AG04450 (cell line): ENCODE results near the genes RBM15B, GPR62 and NEK4.

- CAGE, long polyA plus RNA: no peak
- RRBS: no CpG with 5 or more reads among the region's 3 CpGs
Observed at GRCh38 chr3:51024533-51025204, 349.9 kb downstream of the DOCK3 start.

GRCh38 chr3:51391222-51391422 lies at the start of gene RBM15B:
Gene RBM15B (plus strand): TSS chr3:51391285.
- CAGE, long polyA plus RNA: no peak
- RRBS: 4% methylated on average over 15 of the region's 34 CpGs

DNA sequence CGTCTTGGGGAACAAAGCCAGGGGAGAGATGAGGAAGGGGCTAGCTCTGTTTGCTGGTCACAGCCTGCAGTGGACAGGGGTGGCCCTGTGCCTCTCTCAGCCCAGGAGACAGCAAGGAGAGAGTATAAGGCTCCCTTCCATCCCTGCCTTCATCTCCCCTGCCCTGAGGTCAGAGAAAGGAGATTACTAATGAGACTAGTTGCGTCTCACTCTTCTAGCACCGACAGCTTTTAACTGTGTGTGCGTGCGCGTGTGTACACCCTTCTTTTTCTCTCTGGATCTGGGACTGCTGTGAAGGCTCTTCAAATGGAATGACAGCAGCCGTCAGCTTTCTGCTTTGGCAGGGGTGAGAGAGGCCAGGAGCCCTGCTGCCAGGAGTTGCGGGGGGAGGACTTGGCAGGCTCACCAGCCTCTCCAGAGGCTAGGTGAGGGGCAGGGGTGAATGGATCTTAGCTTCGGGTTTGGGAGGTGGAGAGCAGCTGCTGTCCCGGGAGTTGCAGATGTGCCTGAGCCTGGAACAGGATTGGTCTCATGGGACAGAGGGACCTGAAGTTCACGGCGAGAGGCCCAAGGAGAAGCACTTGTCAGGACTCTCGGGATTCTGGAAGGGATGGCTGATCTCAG lies 16.4 kb downstream of the TEX264 start:
- CAGE, long polyA plus RNA: no peak
- RRBS: no CpG with 5 or more reads among the region's 13 CpGs

DNA sequence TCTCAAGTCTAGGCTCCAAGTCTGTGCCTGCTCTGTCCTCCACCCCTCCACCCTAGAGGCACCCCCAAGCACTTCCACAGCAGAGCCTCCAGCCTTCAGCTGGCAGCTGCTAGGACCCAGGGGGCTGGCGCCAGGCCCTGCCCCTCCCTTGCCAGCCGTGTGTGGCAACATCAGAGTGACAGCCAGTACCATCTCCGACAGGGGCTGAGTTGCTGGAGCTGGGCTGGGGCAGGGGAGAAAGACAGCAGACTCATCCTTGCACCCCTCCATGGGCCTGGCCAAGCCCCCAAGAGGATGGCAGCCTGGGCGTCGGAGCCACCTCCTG lies at the start of gene GPR62:
Gene GPR62, plus strand, starts transcription at position 185 of the 325 bp plus-strand sequence.
- CAGE, long polyA plus RNA: no peak
- RRBS: no CpG with 5 or more reads among the region's 5 CpGs

GRCh38 chr3:52040936-52041545 lies 15.3 kb downstream of the DUSP7 start:
- CAGE, long polyA plus RNA: no peak
- RRBS: no CpG with 5 or more reads among the region's 7 CpGs

- CAGE, long polyA plus RNA: no peak
- RRBS: 0% methylated on average over 5 of the region's 16 CpGs
Observed at GRCh38 chr3:52153283-52154058, 752 bp downstream of the POC1A start.

DNA sequence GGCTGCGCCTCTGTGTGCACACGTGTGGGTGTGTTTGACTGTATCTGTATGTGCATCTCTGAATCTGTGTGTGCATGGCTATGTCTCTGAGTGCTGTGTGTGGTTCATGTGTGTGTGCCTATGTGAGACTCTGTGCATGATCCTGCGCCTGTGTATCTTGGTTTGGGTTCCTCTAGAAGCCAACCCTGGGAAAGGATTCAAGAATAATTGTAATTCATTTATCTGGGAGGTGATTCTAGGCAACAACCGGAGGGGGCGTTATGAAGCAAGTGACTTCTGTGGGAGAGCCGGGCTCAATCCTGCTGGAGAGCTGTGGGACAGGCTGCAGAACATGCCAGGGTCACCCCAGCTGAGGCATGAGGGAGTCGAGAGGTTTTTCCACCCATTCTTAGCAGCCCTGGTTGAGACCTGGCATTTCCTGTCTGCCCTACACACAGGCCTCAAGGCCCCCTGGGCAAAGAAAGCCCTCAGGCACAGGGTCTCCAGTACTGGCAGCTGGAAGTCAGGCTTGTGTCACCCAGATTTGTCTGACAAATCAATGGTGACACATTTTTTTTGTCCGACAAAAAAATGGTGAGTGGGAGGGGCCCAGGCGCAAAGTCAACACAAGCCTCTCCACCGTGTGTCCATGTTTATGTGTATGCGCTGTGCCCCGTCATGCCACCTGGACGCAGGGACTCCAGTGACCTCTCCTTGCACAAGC lies 21.1 kb upstream of the ALAS1 start:
- CAGE, long polyA plus RNA: no peak
- RRBS: 52% methylated on average over 2 of the region's 13 CpGs

DNA sequence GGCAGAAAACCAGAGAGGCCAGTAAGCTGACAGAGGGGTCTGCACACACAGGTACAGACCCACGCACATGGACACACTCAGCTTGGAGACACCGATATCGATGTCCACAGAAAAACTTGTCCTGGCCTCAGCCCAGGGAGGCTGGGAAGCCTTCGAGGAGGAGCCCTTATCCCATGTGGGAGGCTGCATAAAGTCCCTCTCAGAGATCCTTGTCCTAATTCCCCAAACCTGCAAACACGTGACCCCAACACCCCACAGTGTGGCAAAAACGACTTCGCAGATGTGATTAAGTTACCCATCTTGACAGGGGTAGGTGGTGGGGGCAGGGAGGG lies 2.2 kb upstream of the TLR9 start:
- CAGE, long polyA plus RNA: no peak
- RRBS: no CpG with 5 or more reads among the region's 7 CpGs

GRCh38 chr3:52240016-52240860 lies 1.3 kb upstream of the TWF2 start:
- CAGE, long polyA plus RNA: no peak
- RRBS: no CpG with 5 or more reads among the region's 3 CpGs

DNA sequence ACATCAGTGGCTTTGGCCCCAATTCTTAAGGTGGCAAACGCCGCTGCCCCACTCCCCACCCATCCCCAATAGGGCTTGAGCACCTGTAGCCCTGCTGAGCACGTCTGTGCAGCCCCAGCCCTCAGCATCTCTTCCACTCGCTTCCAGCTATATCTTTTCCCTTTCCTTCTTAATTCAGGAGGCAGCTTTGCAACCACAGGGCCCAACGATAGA lies 9.1 kb downstream of the PPM1M start:
- CAGE, long polyA plus RNA: no peak
- RRBS: no CpG with 5 or more reads among the region's 5 CpGs

DNA sequence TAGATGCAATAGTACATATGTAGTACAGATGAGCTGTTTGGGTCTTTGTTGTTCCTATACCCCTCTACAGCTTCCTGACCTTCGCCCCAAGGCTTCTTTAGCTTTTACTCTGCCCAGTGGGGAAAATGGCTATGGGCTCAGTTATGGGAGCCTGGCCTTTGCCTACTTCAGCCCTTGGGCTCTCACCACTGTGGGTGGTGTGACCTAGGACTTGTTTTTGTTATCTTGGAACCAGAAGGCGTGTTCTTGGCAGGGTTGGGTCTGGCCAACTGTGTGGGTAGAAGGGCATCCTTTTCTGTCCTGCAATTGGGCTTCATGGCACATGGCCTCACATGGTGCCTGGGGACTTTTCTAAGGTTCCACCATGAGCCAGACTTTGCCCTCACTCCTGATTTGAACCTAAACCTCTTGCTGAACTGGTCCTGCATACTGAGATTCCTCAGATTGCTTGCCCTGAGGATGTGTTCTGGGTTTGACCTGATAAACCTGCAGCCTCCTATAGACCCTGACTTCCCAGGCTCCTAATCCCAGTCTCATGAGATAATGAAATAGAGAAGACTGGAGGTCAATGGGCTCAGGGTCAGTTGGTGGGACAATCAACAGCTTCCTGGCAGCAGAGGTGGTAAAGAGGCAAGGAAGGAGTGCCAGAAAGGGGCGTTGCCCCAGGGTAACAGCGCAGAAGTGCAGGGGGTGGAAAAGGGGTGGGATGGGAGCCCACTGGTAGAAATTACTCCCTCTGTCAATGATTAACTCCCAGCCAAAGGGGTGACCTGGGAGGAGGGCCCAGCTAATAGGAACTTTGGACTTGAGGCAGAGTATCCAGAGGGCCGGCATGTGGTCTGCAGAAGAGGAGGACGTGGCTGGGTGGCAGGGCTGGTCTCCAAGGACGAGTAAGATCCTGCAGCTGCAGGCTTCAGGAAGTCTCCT lies 1.9 kb downstream of the GLYCTK start:
- CAGE, long polyA plus RNA: no peak
- RRBS: no CpG with 5 or more reads among the region's 7 CpGs

- CAGE, long polyA plus RNA: no peak
- RRBS: no CpG with 5 or more reads among the region's 10 CpGs
Observed at GRCh38 chr3:52313549-52314599, 2.2 kb upstream of the DNAH1 start.

GRCh38 chr3:52405969-52406811 lies 3.6 kb downstream of the BAP1 start:
- CAGE, long polyA plus RNA: no peak
- RRBS: no CpG with 5 or more reads among the region's 12 CpGs

GRCh38 chr3:52482477-52483410 lies 12.4 kb upstream of the STAB1 start:
- CAGE, long polyA plus RNA: no peak
- RRBS: no CpG with 5 or more reads among the region's 32 CpGs

DNA sequence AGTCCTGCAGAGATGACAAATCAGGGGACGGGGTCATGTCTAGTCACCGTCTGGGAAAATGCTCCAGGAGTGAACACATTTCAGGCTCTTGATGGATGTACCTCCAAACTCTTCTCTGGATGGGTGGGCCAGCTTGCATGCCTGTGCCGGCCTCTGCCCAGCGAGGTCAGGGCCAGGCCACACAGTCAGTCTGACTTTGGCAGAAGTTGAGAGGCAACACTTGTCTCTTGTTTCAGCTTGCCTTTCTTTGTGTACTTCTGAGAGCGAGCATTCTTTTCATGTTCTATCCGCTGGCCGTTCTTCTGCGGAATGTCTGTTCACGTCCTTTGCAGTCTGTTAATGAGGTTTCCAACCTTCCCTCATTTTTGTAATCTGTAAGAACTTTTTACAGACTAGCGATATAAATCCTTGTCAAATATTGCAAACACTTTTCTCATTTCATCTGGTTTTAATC lies 11.4 kb upstream of the STAB1 start:
- CAGE, long polyA plus RNA: no peak
- RRBS: no CpG with 5 or more reads among the region's 10 CpGs

- CAGE, long polyA plus RNA: no peak
- RRBS: no CpG with 5 or more reads among the region's 10 CpGs
Observed at GRCh38 chr3:52529684-52530630, 3.7 kb downstream of the NT5DC2 start.

DNA sequence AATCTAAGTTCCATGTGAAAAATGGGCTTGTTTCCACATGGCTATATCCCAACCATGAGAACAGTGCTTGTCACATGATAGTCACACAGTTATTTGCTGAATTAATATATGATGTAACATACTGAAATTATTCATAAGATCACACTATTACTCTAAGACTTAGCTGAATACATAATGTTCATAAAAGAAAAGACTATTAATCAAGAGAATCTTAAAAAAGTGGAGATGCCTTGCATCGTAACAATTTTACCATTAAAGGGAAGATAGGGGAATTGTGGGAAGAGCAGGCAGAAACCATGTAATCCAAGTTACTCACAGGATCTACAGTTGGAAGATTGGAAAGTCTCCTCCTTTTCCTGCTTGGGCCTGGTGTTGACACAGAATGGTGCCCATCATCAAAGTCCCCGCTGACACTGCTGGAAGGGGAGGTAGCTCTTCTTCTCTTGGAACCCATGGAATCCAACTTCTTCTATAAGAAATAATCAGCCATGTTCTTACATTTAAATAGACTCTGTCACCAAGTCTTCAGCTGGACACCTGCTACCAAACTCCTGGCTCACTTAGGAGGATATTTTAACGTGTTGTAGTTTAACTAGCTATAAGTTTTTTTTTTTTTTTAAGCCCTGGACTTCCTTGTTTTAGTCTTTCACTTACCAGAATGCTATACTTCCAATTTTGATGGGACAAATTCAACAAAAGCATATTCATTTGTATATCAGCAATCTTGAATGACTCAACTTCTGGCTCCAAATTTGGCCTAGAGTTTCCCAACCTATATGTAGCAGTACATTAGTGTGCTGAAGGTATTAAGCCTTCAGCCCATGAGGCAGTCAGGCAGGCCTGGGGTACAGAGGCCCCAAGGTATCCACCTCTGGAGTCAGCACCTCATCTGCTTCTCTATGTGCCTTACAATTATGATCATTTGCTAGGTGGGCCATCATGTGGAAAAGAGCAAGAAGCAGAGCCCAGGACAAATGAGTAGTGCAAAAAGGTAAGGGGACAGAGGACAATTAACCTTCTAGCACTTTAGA lies 6.3 kb upstream of the GNL3 start:
- CAGE, long polyA plus RNA: no peak
- RRBS: no CpG with 5 or more reads among the region's 3 CpGs

DNA sequence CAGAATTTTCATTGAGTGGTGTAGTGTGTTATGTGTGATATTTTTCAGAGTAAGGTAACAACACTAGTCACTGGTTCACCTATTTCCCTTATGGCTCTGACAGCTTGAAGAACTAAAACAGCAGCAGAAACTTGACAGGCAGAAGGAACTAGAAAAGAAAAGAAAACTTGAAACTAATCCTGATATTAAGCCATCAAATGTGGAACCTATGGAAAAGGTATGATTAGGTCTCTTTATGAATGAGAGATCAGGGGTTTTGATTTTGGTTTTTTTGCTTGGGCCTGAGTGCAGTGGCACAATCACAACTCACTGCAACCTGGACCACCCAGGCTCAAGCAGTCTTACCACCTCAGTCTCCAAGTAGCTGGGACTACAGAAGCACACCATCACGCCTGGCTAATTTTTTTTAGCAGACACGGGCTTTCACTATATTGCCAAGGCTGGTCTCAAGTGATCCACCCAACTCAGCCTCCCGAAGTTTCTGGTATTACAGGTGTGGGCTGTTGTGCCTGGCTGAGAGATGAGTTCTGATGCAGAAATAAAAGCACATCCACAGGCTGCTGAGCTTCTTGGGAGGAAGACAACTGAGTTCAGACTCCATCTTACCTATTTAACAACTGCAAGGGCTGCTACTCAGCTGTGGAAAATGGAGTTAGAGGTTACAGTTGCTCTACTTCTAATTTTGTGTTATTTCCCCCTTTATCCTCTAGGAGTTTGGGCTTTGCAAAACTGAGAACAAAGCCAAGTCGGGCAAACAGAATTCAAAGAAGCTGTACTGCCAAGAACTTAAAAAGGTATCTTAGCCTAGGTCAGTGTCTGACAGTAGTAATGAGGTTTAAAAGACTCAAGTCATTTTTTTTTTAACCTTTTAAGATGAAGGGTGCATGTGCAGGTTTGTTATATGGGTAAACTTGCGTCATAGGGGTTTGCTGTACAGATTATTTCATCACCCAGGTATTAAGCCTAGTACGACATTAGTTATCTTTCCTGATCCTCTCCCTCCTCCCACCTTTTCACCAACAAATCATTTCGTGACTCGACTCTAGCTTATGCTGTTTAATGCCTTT lies 1.9 kb downstream of the GNL3 start:
- CAGE, long polyA plus RNA: no peak
- RRBS: no CpG with 5 or more reads among the region's 8 CpGs

DNA sequence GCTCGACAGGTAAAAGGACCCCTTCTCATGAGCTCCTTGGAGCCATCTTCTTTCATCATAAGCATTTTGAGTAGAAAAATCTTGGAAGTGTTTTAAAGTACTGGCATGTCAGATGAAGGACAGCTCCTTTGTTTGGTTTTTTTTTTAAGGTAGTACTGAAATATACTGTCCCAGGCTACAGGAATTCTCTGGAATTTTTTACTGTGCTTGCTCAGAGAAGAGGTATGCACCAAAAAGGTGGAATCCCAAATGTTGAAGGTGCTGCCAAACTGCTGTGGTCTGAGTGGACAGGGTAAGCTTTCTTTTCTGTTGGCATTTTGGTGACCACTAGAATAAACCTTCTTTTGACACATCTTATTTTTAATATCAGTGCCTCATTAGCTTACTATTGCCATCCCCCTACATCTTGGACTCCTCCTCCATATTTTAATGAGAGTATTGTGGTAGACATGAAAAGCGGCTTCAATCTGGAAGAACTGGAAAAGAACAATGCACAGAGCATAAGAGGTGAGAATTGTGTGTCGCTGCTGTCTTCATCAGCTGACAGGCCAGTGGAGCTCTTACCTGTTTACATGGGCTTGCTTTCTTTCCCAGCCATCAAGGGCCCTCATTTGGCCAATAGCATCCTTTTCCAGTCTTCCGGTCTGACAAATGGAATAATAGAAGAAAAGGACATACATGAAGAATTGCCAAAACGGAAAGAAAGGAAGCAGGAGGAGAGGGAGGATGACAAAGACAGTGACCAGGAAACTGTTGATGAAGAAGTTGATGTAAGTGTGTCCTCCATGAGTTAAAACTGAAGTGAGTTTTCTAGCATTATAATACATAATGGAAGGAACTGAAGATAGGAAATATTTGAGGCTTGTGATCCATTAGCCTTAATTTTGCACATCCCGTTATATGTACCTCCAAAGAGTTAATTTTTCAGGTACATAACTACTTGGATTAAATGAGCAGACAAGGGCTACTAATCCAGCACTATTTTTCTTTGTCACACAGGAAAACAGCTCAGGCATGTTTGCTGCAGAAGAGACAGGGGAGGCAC lies 7.5 kb downstream of the GNL3 start:
- CAGE, long polyA plus RNA: no peak
- RRBS: no CpG with 5 or more reads among the region's 6 CpGs

- CAGE, long polyA plus RNA: start-site peak on the minus strand at chr3:52770939-52770944, 73 and 51 reads in 2 replicates
- RRBS: 2% methylated on average over 23 of the region's 73 CpGs
Observed at GRCh38 chr3:52770456-52771757, at the start of gene NEK4. Gene NEK4 (minus strand): TSS chr3:52770940.